ENCODE measurements around the gene SHISAL2A.

GRCh38 chr1:50960492-50960640 is 299 bp upstream of the FAF1 start:
- RRBS, 2 experiments = no CpG with 5 or more reads among the region's 3 CpGs

DNA sequence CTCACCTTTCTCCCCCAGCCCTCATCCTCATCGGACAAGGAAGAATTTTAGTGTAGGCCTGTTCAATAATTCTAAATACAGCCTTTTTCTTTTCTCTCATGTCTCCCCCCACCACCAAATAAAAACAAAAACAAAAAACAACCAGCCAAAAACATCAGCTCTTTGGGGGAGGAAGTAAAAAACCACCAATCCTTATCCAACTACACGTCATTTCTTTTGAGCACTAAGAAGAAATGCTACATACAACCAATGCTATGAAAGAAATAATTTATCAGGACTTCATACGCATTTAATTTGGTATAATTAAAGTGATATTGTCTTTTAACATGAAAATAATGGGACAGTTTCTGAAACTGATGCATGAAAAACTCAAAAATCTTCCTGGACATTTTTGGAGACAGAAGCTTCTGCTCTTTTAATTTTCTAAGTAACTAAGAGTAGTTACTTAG is 9.1 kb downstream of the CDKN2C start:
- RRBS, 2 experiments = no CpG with 5 or more reads among the region's 3 CpGs

DNA sequence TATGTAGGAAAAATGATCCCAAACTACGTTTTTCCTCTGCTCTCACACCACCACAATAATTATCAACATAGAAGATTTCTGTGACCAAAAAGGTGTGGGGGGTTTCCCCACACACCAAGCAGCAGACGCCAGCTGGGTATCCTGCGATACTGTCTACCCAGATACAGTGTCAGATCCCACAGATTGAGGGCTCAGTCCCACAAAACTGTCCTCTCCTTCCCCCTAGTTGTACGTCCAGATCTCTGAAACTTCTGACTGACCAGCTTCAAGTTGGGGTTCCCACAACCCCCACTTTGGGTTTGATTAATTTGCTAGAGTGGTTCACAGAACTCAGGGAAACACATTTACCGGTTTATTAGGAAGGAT is 25.8 kb upstream of the RNF11 start:
- RRBS, 2 experiments = no CpG with 5 or more reads among the region's 5 CpGs

GRCh38 chr1:51237465-51237771 is 1.3 kb downstream of the RNF11 start:
- RRBS, 2 experiments = no CpG with 5 or more reads among the region's 5 CpGs

- RRBS, 2 experiments = no CpG with 5 or more reads among the region's 3 CpGs
Observed at GRCh38 chr1:51250389-51250625, 14.2 kb downstream of the RNF11 start.

DNA sequence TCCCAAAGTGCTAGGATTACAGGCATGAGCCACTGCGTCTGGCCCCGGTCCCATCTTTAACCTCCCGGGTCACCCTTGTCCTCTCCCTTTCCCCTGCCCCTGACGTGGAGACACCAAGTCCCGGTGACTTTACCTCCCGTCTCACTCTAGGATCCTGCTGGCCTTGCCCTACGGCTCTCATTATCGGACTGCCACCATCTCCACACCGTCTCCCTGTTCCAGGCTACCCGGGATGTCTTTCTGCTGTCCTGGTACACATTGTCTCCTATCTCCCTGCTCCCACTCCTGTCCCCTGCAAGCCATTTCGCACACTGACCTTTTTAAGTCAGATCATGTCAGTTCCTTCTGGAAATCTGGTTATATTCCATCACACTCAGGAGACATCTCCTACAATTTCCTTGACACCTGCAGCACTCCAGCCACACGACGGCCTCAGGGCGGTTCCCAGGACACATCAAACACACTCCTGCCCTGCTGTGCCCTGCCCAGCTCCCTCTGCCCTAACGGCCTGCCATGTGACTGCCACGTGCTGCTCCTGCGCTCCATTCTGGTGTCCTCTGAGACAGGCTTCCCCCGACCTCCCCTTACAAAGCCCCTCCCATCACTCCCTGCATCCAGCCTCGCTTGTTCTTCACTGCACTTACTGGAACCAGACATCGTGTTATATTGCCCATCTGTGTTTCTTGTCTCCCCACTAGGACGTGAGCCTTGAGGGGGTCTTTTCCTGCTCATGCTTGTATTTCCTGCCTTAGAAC is 32.7 kb downstream of the TTC39A start:
- RRBS, 2 experiments = 89 to 90% methylated on average over 5 of the region's 21 CpGs

GRCh38 chr1:51324159-51324842 is 6.1 kb downstream of the TTC39A start:
- RRBS, 2 experiments = no CpG with 5 or more reads among the region's 8 CpGs

DNA sequence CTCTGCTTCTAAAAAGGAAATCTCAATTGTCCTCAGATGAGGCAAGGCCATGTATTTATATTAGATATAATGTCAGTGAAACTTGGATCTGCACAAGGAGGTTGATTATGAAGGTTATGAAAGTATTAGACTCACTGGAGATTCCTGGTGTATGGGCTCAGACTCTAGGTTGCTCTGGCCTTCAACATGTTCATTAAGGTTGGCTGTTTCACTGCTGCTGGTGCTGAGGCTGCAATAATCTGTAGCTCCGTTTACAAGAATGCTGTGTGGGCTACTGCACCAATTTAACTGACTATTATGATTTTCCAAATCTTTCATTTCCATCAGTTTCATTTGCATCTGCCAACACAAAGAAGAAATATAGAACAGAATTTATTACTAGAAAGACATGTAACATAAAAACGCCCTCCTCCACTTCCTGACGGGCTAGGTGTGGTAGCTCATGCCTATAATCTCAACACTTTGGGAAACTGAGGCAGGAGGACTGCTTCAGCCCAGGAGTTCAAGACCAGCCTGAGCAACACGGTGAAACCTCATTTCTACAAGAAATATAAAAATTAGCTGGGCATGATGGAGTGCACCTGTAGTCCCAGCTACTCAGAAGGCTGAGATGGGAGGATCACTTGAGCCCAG is 75.5 kb upstream of the TTC39A start:
- RRBS, 2 experiments = no CpG with 5 or more reads among the region's 4 CpGs

GRCh38 chr1:51421513-51422452 is 91.4 kb upstream of the TTC39A start:
- RRBS, 2 experiments = no CpG with 5 or more reads among the region's 1 CpG

DNA sequence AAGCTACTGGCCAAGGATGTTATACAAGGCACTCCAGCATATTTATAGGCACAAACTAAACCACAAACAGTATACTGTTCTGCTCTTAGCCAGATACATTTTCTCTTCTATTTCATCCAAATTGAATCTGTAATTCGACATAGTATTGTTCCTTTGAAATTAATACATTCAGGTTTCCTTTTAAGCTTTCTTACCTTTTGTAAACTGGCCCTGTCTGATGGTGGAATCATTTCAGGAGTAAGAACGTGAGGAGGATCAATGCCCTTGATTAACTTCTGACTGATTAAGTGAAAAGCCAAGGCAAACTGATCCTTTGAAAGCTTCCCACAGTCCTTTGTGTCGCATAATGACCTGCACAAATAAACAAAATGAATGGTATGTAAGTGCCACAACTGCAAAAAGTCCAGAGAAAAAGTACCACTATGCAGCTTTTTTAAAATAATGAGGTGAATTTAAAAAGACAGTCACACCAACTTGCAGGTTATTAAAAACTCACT is 74.3 kb downstream of the EPS15 start:
- RRBS, 2 experiments = no CpG with 5 or more reads among the region's 3 CpGs

- RRBS, 2 experiments = no CpG with 5 or more reads among the region's 5 CpGs
Observed at GRCh38 chr1:51516945-51517796, 1.9 kb downstream of the EPS15 start.

- RRBS, 2 experiments = no CpG with 5 or more reads among the region's 1 CpG
Observed at GRCh38 chr1:51519662-51520192, 661 bp upstream of the EPS15 start.

- RRBS, 2 experiments = no CpG with 5 or more reads among the region's 1 CpG
Observed at GRCh38 chr1:51548804-51549452, 29.9 kb upstream of the EPS15 start.

DNA sequence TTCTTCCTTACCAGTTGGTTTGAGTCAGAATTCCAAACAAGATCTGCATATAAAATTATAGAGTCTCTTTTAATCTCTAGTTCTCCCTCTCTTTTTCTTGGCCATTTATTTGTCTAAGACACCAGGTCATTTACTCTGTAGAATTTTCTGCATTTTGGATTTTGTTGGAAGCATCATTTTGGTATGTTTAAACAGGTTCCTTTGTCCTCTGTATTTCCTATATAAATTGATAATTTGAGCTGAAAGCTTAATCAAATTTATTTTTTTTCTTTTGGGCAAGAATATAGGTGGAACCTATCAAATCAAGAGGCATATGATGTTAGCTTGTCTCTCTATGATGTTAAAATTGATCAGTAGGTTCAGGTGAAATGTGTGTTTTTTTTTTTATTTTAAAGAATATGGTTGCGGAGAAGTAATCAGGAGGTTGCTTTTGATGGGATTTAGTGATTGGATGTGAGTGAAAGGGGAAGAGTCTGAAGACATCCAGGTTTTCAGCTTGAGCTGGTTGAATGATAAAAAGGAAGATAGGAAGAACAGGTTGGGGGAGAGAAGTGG is 4.8 kb downstream of the OSBPL9 start:
- RRBS, 2 experiments = no CpG with 5 or more reads among the region's 1 CpG

GRCh38 chr1:51634464-51634888 is 17.6 kb downstream of the OSBPL9 start:
- RRBS, 2 experiments = no CpG with 5 or more reads among the region's 8 CpGs

- RRBS, 2 experiments = no CpG with 5 or more reads among the region's 5 CpGs
Observed at GRCh38 chr1:51784160-51785154, 94.1 kb downstream of the NRDC start.

DNA sequence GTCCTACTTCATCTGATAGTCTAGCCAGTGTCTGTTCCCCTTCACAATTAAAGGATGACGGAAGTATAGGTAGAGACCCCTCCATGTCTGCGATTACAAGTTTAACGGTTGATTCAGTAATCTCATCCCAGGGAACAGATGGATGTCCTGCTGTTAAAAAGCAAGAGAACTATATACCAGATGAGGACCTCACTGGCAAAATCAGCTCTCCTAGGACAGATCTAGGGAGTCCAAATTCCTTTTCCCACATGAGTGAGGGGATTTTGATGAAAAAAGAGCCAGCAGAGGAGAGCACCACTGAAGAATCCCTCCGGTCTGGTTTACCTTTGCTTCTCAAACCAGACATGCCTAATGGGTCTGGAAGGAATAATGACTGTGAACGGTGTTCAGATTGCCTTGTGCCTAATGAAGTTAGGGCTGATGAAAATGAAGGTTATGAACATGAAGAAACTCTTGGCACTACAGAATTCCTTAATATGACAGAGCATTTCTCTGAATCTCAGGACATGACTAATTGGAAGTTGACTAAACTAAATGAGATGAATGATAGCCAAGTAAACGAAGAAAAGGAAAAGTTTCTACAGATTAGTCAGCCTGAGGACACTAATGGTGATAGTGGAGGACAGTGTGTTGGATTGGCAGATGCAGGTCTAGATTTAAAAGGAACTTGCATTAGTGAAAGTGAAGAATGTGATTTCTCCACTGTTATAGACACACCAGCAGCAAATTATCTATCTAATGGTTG is 96.4 kb downstream of the ZFYVE9 start:
- RRBS, 2 experiments = no CpG with 5 or more reads among the region's 6 CpGs

GRCh38 chr1:52332552-52333290 is 33.3 kb downstream of the CC2D1B start:
- RRBS, 2 experiments = no CpG with 5 or more reads among the region's 4 CpGs

DNA sequence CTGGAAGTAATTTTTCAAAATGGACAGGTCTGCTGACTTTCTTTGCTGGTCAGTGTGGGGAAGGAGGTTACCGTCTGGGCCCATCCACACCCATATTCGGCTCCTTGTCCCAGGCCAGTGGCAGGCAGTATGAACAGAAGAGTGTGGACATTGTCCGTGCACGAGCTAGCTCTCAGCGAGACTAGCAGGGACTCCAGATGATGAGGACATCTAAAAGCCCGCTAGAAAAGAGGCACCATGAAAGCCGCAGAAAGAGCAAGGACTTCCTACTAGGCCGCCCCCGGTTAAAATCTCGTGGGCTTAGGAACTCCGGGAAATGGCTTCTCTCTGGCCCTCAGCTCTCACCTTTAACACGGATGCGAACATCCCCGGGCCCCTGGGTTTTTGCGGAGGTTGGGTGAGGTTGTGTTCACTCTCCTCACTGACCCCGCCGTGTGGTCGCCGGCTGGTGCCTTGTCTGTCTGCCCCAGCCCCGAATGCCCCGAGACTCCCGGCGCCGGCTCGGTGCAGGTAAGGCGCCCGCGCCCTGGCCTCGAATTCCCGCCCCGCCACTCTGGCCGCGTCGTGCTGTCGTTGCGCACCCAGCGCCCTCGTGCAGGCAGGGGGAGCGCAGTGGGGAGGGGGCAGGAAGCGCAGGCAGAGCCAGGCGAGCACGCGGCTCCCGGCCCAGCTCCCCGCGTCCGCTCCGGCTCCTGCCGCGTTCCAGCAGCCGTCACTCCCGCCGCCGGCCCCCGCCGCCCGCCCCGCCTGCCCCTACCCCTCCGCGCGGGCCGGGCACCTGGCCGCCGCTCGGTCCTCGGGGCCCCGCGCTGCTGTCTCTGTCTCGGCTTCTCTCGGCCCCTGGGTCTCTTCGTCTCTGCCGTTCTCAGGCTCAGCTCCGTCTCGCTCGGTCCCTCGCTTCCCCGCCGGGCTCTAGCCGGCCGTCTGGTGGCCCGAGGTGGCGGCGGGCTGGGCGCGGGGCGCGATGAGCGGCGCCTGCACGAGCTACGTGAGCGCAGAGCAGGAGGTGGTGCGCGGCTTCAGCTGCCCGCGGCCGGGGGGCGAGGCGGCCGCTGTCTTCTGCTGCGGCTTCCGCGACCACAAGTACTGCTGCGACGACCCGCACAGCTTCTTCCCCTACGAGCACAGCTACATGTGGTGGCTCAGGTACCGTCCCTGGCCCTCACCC is at the start of gene SHISAL2A:
Gene SHISAL2A, plus strand, starts transcription at position 639 of the 1,168 bp plus-strand sequence.
- RRBS, 2 experiments = 59 to 76% methylated on average over 25 of the region's 108 CpGs

DNA sequence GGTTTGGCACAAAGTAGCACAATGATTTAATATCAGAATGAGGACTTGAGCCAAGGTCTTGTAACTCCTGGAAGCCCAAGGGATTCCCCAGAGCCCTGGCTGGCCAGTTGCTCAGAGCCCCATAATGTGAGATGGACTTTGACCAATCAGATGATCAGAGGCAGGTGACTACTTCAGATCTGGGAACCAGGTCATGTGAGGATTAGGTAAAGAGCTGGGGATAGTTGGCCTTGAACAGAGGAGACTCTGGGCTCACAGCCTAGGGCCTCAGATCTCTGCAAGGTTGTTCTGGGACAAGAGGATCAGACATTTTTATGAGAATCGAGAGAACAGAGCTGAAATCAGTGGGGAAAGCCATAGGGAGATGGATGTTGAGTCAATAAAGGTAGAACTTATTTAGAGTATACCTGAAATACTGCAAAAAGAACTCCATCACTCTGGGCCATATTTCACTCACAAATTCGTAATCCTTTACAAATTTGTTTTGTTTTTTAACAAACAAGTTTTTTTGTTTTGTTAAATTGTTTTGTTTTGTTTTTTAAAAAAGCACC is 19.0 kb downstream of the SHISAL2A start:
- RRBS, 2 experiments = no CpG with 5 or more reads among the region's 2 CpGs

Measured in LNCaP clone FGC (cell line).